Left lung (tissue), 1 donor: ENCODE measurements around a stretch of chr17.

GRCh38 chr17:333214-333546, 19.4 kb downstream of the RPH3AL start:
- PRO-cap, result no peak

- PRO-cap, result no peak
These were observed 24.9 kb upstream of the RPH3AL start for GRCh38 chr17:377383-377931.

- PRO-cap, result no peak
These were observed 4.0 kb downstream of the C17orf97 start for GRCh38 chr17:413891-414729.

- PRO-cap, result no peak
These were observed 84.6 kb downstream of the C17orf97 start for GRCh38 chr17:494686-495193.

- PRO-cap, result no peak
These were observed 101.8 kb downstream of the C17orf97 start for GRCh38 chr17:511818-512370.

- PRO-cap, result no peak
These were observed 149.6 kb downstream of the C17orf97 start for GRCh38 chr17:559541-560349.

DNA sequence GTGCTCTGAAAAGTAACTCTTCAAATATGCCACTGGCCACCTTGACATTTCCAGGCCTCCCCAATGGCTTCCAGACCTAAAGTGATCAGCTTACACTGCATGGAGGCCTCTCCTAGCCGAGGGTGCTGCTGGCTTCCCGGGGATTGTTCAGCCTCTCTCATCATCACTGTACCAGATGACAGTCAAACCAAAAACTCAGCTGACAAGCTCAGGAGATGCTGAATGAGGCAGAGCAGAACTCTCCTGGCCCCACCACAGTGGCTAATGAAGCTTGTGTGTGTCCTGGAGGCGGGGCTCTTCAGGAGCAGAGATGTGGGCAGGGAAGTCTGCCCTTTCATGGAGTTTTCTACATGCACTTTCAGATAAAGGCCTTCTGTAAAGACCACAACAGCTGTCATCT, 113.3 kb downstream of the VPS53 start:
- PRO-cap, result no peak

DNA sequence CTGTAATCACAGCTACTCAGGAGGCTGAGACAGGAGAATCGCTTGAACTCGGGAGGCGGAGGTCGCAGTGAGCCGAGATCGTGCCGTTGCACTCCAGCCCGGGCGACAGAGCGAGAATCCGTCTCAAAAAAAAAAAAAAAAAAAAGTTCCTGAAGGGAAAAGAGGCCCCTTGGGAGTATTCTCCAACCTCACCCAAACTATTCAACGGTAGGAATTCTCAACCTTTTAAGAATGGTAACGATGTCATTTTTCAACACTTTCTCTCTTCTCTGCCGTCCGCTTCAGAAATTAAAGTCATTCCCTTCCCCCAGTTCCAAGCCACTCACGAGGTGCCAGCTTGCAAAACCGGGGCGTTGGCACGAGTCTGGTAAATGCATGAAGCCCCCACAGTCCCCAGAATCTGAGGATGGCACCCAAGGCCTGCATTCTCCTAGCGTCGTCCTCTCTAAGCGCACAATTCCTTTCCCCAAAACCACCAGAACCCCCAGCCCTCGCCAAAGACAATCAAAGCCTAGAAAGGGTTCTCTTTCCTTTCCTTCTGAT, 648 bp downstream of the VPS53 start:
- PRO-cap, result unidirectional peak, plus-strand start at position 396 of the sequence

DNA sequence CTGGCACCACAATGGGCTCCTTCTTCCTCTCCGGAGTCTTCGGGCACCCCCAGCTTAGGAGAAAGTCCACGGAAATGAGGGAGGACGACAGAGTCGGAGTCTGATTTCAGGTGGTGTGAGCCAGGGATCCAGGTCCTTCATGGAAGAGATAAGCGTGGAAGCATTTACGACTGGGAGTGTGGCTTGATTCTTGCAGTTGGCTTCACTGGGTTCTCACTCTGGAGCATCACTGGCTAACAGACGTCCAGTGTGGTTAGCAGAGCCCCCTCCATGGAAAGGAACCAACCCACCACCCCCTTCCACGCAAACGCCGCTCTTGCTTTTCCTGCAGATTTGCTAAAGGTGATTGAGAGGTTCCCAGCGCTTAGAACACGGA, 878 bp downstream of the TLCD3A start:
- PRO-cap, result no peak

GRCh38 chr17:751110-751951, 733 bp downstream of the GEMIN4 start:
- PRO-cap, result bidirectional peak, plus-strand start at chr17:751792, minus-strand start at chr17:751736

DNA sequence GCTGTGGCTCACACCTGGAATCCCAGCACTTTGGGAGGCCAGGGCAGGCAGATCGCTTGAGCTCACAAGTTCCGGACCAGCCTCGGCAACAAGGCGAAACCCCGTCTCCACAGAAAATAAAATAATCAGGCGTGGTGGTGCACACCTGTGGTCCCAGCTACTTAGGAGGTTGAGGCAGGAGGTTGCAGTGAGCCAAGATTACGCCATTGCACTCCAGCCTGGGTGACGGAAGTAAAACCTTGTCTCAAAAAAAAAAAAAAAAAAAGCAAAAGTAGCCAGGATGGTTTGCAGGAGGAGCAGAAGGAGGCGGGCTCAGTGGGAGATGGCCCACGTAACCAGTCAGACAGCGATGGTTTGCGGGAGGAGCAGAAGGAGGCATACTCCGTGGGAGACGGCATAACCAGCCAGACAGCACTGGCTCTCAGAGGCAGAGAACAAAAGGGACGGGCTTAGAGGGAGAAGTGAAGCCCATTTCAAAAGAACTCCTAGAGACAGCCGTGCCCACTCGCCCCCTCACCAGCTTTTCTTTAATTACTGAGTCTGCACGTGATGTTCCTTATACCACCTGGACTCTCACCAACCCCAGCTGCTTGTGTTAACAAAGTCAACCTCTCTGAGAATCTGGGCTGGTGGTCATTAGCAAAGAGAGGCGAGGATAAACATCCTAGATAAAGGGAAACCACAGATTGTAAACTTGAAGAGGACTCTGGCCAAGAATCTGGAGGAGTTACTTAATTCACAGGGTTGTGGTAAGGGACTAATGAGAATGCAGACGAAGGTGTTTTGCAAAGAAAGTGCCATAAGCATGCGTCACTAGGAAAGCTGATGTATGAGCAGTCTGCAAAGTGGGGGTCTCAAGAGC, 52.0 kb downstream of the NXN start:
- PRO-cap, result no peak

- PRO-cap, result no peak
These were observed 4.4 kb downstream of the NXN start for GRCh38 chr17:974961-975731.

DNA sequence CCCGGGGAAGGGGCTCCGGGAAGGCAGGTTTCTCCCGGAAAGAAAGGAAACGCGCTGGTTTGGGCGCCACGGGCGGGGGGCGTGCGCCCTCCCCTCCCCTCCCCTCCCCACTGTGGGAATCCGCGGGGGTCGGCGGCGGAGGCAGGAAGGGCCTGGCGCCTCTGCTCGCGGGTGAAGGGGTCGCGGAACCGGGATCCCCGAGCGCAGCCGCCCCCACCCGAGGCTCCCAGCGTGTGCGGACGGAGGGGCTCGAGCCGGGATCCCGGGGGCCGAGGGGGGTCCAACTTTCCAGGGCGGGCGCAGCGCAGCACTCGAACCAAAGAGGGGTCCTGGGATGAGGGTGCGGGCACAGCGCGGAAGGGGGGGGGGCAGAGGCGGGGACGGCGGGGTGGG, 830 bp downstream of the NXN start:
- PRO-cap, result no peak

DNA sequence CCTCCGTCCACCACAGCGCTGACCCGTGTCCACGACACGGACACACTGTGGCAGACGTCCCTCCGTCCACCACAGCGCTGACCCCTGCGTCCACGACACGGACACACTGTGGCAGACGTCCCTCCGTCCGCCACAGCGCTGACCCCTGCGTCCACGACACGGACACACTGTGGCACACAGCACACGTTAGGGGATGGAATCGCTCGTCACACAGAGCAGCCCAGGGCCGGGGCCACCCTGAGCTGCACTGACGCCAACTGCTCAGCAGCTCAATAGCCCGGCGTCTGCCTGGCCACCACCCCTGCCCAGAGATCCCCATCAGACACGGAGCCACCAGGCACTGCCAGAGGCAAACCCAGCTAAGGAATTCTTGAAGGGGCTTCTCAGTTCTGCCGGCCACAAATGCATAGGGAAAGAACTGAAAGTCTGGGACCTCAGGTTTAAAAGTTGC, 32.9 kb downstream of the TIMM22 start:
- PRO-cap, result no peak

GRCh38 chr17:1103883-1104785, 75.6 kb downstream of the ABR start:
- PRO-cap, result no peak

DNA sequence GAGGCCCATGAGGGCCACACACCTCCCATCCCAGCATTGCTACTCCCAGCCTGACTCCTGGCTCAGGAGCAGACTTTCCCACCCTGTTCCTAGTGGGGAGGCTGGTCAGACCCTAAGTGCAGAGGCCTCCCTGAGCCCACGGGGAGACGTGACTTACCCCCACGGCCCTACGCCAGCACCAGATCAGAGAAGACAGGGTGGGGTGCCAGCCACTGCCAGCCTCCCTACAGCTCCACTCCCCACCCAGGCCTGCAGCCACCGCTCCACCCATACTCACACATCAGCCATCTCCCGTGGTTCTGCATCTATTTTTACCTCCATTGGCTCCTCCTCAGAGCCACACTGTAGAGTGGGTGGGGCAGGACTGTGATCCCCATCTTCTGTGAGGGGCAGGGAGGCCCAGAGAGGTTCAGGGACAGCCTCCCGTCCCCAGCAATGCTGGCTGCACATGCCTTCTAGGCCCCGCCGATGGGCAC, 72.2 kb downstream of the ABR start:
- PRO-cap, result no peak

- PRO-cap, result bidirectional peak, plus-strand start at chr17:1108938, minus-strand start at chr17:1108888; bidirectional peak, plus-strand start at chr17:1109439, minus-strand start at chr17:1109476
These were observed 70.9 kb downstream of the ABR start for GRCh38 chr17:1108715-1109527.

DNA sequence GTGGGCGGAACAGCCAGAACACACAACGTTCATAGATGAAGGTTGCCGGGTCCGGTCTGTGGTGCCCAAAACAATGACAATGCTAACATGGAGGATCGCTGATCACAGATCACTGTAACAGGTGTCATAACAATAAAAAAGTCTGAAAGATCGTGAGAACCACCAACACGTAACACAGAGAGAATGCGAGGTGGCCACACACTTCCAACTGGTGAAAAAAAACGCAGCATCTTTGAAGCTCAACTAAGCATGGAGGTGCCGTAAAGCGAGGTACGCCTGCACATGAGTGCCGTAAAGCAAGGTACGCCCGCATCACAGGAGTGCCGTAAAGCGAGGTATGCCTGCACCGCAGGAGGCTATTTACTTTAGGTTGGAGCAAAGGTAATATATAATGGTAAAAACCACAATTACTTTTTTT, 42.3 kb downstream of the ABR start:
- PRO-cap, result no peak

- PRO-cap, result no peak
These were observed 1.0 kb downstream of the ABR start for GRCh38 chr17:1178712-1179192.

GRCh38 chr17:1188505-1189715, 9.1 kb upstream of the ABR start:
- PRO-cap, result bidirectional peak, plus-strand start at chr17:1189136, minus-strand start at chr17:1188866